Osteoblast (primary cell): ENCODE measurements around a stretch of chr2.

DNA sequence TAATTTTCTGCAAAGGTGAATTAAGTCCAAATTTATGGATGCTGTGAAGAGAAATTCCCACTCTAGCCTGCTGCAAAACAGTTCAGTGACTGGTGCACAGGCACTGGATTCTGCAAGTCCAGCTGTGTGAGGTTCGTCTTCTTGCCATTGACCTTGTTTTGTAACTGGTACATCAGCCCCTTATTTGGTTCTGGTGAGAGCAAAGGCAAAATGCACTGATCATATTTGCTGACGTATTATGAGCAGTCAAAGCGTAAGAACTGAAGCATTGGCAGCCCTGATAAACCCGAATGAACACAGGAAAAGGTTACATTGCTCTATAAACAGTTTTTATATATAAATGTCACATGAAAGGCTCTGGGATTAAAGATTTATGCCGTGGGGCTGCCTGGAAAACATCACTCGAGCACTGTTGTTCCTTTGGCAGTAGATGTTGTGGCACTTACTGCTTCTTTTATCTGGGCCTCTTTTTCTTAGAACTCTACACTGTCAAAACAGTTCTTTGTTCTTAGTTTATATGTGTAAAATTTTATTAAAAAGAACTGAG lies 168.0 kb downstream of the IRS1 start:
- CAGE, long polyA plus RNA, result no peak
- RRBS, result no CpG with 5 or more reads among the region's 6 CpGs

- CAGE, long polyA plus RNA, result no peak
- RRBS, result no CpG with 5 or more reads among the region's 7 CpGs
These were observed 155.1 kb downstream of the IRS1 start for GRCh38 chr2:226644376-226645041.

DNA sequence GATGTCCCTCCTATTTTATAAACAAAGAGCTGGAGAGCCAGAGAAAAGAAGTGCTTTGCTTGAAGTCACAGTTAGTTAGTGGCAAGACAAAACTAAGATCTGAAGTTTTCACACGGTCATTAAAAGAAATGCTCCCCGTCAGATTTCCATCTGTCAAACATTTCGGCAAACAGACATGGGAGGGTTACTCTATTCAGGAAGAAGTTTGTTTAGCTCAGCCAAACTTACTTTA lies 74.1 kb downstream of the IRS1 start:
- CAGE, long polyA plus RNA, result no peak
- RRBS, result no CpG with 5 or more reads among the region's 3 CpGs

DNA sequence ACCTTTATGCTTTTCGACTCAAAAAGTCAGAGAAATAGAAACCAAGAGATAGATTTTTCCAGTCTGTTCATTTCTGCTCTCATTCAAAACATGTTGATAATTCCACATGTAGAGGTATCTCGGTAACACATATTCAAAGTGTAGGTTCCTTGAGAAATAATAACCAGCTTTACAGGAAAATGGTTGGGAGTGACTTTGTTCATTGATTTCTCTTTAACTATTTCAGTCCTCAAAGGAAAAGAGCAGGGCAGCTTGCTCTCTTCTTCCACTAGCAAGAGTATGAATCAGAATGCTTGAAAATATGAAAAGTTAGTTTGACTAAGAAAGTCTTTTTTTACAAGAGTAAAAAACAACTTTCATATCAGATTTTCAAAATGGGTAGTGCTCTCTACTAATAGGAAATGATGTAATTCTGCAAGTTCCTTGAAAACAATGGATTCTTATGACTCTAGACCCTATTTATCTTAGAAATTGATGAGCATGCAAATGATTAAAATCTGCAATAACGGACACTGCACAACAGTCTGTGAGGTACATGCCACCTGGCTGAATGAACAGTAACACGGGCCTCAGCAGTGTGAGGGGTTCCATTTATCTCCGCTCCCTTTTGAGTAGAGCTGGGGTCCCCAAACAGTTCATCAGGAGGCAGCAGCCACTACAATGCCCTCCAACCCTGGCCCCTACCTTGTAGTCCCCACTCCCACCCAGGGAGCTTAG lies 65.6 kb downstream of the IRS1 start:
- CAGE, long polyA plus RNA, result no peak
- RRBS, result no CpG with 5 or more reads among the region's 5 CpGs

DNA sequence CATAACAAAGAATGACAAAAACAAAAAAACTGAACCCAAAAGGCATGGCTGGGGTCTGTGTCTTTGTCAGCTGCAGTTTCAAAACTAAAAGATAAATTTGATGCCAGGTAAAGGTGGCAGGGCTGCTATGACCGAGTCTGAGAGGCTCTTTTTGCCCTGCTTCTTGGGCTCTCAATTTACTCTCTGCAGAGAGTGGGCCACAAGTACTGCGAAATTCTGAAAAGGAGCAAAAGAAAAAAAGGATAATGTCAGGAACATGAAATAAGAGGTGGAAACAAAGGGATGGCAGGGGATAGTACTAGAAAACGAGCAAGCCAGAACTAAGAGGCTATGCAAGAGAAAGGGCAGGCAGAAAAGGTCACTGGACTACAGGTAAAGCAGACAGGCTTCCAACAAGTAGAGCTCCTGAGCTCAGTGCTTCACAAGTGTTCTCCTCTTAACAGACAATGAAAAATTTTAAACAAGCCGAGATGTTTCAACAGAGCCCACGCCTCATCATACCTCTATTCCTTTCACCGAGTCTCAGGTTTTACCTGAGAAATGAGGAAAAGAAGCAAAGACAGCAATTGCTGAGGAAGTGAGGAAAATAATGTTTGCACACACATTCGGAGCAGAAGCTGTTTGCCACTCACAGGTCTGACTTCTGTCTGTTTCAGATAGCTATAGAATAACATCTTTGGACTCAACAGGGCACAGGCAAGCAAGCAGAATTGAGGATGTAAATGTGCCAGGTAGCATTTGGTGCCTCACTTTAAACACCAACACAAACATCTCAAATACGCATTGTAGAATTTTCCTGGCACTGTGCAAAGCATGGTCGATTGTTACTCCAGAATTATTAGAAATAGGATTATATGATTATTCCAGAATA lies 7.2 kb downstream of the IRS1 start:
- CAGE, long polyA plus RNA, result no peak
- RRBS, result no CpG with 5 or more reads among the region's 9 CpGs

- CAGE, long polyA plus RNA, result no peak
- RRBS, result no CpG with 5 or more reads among the region's 20 CpGs
These were observed 3.0 kb downstream of the IRS1 start for GRCh38 chr2:226796518-226797172.

GRCh38 chr2:227087775-227088538 lies 76.0 kb downstream of the COL4A4 start:
- CAGE, long polyA plus RNA, result no peak
- RRBS, result no CpG with 5 or more reads among the region's 10 CpGs

DNA sequence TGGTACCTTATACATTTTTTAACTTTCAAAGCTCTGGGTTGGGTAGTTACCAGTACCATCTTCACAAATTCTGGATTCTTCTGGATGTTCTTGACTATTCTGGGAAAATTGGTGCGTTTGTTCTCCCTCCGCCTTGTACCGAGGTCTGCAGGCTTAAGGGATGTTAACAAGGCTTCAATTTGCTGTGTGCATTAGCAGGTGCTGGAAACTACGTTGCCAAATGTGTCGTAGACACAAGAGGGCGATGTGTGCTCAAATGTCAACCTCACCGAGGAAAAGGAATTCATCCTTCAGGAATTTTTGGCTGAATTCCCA lies 18.2 kb upstream of the SCYGR1 start:
- CAGE, long polyA plus RNA, result no peak
- RRBS, result no CpG with 5 or more reads among the region's 7 CpGs

GRCh38 chr2:227406352-227406686 lies 18.6 kb upstream of the SCYGR1 start:
- CAGE, long polyA plus RNA, result no peak
- RRBS, result no CpG with 5 or more reads among the region's 1 CpG

DNA sequence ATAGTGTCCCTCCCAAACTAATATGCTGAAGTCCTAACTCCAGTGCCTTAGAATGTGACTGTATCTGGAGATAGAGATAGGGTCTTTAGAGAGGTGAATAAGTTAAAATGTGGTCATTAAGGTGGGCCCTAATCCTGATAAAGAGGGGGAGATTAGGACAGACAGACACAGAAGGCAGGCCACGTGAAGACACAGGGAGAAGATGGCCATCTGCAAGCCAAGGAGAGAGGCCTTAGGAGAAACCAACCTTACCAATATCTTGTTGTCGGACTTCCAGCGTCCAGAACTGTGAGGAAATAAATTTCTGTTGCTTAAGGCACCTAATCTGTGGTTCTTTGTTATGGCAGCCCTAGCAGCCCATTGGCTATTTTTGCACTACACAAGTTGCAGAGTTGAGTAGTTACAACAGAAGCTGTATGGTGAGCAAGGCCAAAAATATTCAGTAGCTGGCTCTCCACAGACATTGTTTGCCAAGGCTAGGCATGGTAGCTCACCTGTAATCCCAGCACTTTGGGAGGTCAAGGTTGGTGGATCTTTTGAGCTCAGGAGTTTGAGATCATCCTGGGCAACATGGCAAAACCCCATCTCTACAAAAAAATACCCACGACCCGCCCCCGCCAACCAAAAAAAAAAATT lies 27.0 kb upstream of the SCYGR1 start:
- CAGE, long polyA plus RNA, result no peak
- RRBS, result no CpG with 5 or more reads among the region's 6 CpGs

- CAGE, long polyA plus RNA, result no peak
- RRBS, result no CpG with 5 or more reads among the region's 2 CpGs
These were observed 32.3 kb upstream of the SCYGR2 start for GRCh38 chr2:227566302-227566829.

DNA sequence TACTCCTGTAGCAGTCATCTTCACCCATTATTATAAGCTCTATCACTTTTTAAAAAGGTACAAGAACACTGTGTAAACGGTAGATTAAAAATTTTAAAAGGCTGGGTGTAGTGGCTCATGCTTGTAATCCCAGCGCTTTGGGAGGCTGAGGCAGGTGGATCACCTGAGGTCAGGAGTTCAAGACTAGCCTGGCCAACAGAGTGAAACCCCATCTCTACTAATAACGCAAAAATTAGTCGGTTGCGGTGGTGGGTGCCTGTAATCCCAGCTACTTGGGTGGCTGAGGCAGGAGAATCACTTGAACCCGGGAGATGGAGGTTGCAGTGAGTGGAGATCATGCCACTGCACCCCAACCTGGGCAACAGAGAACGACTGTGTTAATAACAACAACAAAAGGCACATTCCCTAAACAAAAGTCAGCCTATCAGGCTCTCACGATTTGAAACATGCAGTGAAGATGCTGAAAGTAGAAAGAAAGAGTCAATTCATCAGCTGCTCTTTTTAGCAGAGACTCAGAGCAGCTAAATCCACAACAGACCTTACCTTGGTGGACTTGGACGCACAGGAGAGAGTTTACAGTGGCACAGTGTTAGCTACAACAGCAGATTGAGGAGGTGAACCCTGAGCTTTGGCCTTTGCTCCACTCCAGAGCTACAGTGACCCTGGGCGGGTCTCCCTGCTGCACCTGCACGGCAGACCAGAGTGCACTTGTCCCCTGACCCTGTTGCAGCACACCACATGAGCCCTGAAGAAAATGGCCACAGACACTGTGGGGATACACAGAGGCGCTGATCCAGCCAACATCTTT lies 11.2 kb downstream of the SLC19A3 start:
- CAGE, long polyA plus RNA, result no peak
- RRBS, result no CpG with 5 or more reads among the region's 12 CpGs

DNA sequence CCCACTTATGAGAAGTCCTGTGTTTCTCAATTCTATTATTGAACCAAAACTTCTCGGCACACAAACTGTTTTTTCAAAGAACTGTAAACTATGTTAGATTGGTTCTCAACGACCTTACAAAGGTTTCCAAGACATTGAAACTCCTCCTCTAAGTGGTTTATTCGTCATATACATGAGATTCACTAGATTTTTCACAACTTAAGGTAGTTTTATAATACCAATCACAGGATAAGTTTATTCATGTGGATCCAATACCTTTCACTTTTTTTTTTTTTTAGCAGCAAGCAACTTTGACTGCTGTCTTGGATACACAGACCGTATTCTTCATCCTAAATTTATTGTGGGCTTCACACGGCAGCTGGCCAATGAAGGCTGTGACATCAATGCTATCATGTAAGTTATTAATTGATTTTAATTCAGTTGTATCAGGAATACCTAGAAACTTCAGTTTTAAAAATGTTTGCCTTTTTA lies 1.6 kb downstream of the CCL20 start:
- CAGE, long polyA plus RNA, result no peak
- RRBS, result no CpG with 5 or more reads among the region's 5 CpGs

- CAGE, long polyA plus RNA, result no peak
- RRBS, result no CpG with 5 or more reads among the region's 6 CpGs
These were observed 17.4 kb upstream of the DAW1 start for GRCh38 chr2:227854061-227854336.

DNA sequence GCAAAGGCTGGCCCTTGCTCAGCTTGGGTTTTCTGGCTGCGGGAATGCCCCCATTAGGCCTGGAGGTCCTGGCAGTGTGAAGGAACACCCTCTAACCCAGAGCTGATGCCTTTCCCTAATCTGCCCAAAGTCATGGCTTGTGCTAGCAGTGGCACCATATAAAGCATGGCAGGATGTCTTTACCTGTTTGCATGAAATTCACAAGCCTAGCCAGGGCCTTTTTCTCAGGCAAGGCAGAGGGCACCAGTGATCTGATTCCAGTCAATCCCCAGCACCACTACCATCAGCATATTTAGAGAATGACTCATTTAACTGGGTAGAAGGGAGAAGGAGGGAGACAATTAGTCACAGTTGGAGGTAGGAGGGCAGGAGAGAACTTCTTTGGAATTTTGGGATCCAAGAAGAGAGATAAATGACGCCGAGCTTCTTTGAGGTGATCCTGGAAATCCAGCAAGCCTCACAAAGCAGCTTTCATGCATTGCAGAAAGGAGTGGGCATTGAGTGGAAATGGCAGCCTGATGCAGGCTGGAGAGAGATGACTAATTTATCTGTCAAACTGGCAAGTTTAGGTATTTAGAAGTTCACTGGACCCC lies 8.2 kb upstream of the DAW1 start:
- CAGE, long polyA plus RNA, result no peak
- RRBS, result no CpG with 5 or more reads among the region's 3 CpGs

- CAGE, long polyA plus RNA, result no peak
- RRBS, result no CpG with 5 or more reads among the region's 1 CpG
These were observed 131.7 kb upstream of the SPHKAP start for GRCh38 chr2:228313152-228313630.

DNA sequence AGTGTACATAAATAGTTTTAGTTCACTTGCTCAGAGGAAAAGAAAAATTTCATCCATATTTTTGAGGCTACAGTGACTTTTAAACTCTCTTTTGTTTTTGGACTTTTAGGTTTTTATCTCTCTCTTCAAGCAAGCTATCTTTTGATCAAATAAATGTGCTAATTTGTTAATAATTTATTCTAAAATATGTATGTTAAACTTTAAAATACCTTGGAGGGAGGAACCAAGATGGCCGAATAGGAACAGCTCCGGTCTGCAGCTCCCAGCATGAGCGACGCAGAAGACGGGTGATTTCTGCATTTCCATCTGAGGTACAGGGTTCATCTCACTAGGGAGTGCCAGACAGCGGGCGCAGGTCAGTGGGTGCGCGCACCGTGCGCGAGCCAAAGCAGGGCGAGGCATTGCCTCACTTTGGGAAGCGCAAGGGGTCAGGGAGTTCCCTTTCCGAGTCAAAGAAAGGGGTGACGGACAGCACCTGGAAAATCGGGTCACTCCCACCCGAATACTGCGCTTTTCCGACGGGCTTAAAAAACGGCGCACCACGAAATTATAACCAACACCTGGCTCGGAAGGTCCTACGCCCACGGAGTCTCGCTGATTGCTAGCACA lies 386.7 kb upstream of the SPHKAP start:
- CAGE, long polyA plus RNA, result no peak
- RRBS, result no CpG with 5 or more reads among the region's 28 CpGs

DNA sequence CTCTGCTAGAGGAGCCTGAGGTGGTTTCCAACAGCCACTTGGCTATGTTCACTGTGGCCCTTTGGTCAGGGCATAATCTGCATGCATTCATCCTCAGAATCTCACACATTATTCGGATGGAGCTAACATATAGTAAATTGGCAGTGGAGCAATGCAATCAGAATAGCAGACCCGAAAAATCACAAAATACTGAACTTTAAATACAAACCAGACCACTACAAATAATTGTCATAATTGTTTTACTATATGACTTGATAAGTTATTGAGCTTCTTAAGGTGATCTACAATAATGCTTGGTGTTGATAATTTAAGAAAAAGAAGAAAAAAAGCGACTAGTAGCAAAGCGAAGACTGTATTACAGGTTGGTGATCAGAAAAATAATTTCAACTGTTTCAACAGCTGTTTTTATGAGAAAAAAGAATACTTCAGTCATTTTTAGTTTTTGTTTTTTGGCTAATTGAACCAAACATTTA lies 253.8 kb downstream of the PID1 start:
- CAGE, long polyA plus RNA, result no peak
- RRBS, result no CpG with 5 or more reads among the region's 4 CpGs

DNA sequence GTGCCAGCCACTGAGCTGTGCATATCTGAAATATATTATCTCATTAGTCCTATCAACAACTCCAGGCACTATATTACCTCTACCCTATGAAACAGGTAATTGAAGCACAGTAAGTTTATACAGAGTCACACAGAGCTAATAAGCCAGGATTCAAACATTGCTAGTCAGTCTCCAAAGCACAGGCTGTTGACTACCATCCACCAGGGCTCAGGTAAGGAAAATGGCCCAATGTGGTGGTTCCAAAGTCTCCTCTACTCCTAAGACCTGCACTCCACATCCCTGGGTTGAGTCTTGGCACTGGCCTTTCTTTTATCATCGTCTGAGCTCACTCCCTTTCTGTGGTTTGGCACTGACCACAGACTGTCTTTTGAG lies 11.8 kb upstream of the PID1 start:
- CAGE, long polyA plus RNA, result no peak
- RRBS, result no CpG with 5 or more reads among the region's 1 CpG

GRCh38 chr2:229444755-229445963 lies 174.1 kb upstream of the PID1 start:
- CAGE, long polyA plus RNA, result no peak
- RRBS, result no CpG with 5 or more reads among the region's 20 CpGs